Left ventricle myocardium (tissue), 1 donor: ENCODE data around the genes COL2A1, PFKM and RHEBL1.

GRCh38 chr12:47784032-47784891 is 11.2 kb downstream of the SLC48A1 start:
- PRO-cap, result no peak

- PRO-cap, result no peak
Observed at GRCh38 chr12:47824155-47824931, 4.6 kb upstream of the HDAC7 start.

DNA sequence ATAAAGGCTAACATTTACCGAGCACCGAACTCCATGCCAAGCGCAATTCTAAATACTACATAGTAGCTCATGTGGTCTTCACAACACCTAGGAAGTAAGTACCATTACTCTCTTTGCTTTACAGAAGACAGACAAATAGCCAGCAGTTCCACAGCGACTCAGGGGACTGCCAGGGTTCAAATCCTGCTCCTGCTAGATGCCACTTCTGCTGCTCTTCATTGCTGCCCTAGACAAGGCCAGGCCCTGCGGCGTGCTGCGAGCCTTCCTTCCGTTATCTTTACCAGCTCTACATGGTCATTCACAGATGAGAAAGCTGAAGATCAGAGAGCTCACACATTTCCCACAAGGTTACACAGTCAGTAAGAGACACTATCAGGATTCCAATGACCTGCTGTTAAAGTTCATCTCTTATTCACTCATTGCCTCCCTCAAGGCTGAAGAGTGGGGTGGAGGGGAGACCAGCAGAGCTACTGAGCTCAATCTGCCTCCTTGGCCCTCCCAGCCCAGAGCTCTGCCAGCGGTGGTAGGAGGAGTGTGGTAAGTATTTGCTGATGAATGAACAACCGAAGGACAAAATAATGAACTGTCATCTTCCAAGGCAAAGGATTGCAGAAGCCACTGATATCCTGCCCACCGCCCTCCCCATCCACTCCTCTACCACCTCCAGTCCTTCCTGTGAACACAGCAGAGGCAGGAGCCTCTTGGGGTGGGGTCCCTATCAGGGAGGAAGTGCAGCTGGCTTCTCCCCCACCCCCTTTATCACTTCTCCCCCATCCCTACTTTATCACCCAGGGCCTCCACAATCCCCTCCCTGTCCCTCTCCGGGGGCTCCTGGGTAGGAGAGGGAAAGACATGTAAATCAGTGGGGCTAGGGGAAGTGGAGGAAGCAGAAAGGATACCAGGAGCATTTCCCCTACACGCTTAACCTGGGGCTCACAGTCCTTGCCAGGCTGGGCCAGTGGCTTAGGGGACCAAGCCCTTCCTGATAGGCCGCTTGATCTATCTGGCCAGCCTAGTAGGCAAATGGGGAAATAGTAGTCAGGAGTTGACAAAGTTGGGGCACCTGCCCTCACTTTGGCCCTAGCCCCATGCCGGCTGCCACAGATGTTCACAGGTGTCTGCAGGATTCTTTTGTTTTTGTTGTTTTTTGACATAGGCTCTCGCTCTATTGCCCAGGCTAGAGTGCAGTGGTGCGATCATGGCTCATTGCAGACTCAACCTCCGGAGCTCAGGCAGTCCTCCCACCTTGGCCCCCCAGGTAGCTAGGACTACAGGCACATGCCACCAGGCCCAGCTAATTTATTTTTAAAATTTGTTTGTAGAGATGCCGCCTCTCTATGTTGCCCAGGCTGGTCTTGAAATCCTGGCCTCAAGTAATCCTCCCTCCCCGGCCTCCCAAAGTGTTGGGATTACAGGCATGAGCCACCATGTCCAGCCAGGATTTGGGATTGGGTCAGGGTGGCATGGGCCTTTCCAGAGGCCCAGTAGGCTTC is 15.0 kb upstream of the HDAC7 start:
- PRO-cap, result no peak

DNA sequence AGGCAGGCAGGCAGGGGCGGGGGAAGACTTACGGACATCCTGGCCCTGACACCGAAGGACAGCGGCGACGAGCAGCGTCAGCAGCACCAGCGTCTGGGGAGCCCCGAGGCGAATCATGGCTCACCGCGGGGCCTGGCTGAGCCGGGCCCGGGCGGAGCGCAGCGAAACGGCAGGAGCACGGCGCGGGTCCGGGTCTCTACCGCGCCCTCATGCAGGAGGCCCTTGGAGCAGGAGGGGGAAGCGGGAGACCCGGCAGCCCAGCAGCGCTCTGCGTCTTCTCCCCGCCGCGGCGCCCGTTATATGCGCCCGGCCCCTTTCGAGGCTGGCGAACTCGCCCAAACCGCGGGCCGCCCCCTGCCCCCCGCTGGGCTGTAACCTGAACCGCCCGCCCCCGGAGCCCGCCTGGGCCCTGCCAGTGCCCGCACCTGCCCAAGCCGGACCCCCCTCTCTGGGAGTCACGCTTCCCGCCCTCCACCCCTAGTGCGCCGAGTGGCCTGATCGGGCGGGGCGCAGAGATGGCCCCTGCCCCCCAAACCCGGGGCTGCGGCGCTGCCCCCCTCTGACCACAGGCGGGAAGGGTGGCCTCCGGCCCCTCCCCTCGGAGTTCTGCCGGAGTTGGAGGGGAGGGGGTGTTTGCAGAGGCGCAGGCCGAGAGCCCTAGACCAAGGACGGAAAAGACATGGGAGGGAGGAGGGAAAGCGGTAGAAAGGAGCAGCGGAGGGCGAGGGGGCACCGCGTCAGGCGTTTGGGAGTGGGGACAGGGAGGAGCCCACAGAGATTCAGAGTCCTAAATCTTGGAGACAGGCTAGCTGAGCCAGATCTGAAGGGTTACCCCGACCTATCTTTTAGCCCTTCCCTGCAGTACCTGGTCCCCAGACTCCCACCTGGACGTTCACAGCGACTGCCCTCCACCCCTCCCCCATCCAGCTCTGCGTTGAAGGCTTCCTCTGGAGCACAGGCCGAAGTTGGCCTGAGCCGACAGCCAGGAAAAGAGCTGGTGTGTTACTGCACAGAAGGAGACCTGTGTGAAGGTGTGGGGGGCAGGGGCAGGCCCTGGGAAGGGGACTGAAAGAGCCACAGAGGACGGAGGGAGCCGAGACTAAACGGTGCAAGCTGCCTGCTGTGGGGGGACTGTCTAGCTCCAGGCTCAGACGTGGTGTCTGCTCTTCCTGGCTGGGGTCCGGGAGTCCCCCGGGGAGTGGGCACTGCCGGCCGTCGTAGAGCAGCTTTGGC is at the start of gene COL2A1:
COL2A1 (minus strand) TSS at position 272 of the 1,233 bp plus-strand sequence.
- PRO-cap, result no peak

- PRO-cap, result bidirectional peak, plus-strand start at chr12:48119364, minus-strand start at chr12:48119192; bidirectional peak, plus-strand start at chr12:48119819, minus-strand start at chr12:48119634
Observed at GRCh38 chr12:48119060-48120109, at the start of gene PFKM. Gene PFKM (plus strand): TSS chr12:48119364.

DNA sequence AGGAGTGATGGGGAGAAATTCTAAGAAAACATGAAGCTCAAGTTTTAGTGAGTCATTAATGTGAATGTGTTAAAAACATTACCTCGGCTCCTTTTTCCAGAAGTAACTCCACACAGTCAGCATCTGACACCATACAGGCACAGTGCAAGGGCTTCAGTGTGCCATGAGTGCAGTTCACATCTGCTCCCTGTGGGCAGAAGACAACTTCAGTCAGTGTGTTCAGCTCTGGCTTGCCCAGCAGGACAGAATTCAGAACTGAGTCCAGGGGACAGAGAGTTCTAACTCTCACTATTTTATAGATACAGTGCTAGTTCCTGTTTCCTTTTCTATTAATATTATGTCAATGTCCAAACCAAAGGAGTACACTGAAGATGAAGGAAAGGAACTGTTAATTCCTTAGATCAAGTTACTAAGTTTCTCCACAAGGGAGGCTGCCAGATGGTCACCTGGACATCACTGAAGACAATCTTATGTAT is 6.2 kb downstream of the ASB8 start:
- PRO-cap, result no peak

GRCh38 chr12:48201029-48201249 is 2.2 kb downstream of the OR10AD1 start:
- PRO-cap, result no peak

GRCh38 chr12:48414129-48414482 is 58.3 kb upstream of the ANP32D start:
- PRO-cap, result no peak

DNA sequence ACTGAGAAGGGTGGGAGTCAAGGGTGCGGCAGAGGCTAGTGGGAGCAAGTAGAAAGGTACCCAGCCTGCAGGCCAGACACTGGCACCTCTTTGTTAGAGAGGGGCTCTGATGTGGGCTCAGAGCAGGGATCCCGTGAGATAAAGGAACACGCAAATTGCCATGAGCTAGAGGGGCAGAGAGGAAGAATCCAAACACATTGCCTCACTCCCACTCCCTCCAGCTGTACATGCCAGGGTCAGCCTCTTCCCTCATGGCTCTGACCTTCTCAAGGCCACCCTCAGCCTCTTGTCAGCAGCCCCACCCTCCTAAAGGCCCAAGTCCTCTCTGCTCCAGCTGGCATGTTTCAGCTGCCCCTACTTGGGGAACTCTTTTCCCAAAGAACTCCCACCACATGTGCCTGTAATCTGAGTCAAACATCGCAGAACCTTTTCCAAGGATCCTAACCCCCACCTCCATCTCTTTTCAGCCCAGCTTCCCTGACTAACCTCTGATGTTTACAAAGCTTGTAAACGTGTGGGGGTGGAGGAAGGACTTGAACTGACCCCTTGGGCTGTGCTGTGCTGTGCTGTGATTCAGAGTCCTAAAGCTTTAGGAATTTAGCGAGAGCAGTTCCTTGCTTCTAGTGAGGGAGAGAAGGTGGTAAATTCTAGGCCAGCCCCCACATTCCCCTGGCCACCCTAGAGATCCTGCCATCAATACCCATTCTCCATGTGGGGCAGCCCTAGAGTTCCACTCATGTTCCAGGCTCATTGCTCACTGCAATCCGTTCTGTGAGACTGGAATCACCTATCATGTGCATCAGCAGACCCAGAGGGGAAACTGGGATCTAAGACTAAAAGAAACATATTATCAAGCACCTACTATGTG is 7.3 kb upstream of the CACNB3 start:
- PRO-cap, result no peak

DNA sequence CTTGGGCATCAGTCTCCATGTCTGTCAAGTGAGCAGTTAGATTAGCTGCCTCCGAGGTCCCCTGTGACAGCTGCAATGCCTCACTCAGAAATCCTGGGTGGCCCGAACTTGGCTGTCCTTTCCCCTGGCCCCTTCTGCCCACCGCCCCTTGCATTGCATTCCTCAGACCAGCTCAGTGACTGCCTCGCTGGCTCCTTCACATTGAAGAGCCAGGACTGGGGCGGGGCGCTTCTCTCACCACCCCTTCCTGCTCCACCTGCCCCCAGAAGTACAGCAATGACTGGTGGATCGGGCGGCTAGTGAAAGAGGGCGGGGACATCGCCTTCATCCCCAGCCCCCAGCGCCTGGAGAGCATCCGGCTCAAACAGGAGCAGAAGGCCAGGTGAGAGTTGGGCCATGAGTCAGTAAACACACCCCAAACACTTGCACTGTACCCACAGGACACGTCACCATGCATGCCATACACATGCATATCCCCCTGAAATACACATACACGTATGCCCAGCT is 5.7 kb downstream of the CACNB3 start:
- PRO-cap, result no peak

DNA sequence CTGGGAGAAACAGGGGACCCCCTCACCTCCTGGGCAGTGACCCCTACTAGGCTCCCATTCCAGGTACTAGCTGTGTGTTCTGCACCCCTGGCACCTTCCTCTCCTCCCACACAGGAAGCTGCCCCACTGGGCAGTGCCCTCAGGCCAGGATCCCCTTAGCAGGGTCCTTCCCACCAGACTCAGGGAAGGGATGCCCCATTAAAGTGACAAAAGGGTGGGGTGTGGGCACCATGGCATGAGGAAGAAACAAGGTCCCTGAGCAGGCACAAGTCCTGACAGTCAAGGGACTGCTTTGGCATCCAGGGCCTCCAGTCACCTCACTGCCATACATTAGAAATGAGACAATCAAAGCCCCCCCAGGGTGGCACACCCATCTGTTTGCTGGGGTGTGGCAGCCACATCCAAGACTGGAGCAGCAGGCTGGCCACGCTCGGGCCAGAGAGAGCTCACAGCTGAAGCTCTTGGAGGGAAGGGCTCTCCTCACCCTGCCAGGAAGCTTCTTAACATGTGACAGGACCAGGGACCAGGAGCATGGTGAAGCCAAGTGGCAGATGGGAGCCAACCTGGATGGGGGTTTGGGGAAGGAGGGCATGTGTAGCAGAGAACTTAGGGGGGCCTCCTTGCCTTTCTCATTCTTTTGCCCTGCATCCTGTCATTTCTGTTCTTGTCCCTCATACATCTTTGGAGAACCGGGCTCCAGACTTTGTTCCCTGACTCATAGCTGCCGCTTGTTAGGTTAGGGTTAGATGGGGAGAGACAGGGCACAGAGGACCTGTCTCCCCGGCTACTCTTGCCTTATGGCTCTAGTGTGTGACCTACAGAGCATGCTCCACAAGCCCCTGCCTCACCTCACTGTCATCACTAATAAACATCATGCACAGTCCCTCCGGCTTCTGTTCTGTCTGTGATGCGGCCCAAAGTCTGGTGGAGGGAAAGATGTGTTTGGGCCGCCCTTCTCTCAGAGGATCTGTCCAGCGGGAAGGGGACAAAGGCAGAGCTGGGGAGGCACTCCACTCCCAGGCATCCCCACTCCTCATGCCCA is 10.1 kb downstream of the CACNB3 start:
- PRO-cap, result no peak

DNA sequence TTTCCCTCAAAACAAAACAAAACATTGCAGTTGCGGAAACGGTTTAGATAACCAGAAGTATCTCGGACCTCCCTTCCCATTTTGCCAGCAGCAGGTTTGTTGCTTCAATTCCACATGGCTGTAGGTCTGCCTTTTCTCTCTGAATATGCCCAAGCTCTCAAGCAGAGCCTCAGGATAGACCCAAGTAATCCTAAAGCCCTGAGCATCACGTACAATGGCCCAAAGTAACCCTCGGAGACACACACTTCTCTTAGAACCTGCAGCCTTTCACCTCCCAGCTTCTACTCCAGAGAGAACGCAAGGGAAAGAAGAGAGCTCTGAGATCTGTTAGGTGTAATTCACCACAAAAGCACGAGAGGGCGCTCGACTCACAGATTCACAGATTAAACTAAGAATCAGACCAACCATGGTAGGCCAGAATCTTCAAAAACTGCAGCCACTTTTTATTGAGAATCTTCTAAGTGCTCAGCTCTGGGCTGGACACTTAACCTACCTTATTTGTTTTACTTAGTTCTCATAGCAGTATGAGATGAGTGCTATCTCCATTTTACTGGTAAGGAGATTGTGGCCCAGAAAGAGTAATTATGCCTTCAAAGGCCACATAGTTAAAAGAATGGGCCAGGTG is 1.2 kb upstream of the DDX23 start:
- PRO-cap, result no peak

GRCh38 chr12:48856783-48857001 is 4.7 kb upstream of the DDX23 start:
- PRO-cap, result no peak

GRCh38 chr12:48857002-48857803 is 5.2 kb upstream of the DDX23 start:
- PRO-cap, result no peak

DNA sequence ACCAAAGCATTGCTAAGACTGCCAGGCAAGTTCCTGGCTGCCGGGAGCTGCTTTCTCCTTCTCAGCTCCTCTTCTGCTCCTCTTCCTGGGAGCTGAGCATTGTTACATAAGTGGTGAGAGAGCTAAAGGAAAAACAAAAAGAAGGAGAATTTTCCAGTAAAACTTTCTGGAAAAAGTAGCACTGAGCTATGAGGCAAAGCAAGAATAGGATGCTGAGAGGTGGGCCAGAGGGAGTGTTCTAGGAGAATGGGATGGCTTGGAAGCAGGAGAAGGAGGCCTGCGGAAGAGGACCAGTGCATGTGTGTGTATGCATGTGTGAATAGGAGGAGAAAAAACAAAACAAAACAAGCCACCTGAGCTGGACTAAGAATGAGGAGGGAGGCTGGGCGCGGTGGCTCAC is 7.7 kb upstream of the RND1 start:
- PRO-cap, result no peak

DNA sequence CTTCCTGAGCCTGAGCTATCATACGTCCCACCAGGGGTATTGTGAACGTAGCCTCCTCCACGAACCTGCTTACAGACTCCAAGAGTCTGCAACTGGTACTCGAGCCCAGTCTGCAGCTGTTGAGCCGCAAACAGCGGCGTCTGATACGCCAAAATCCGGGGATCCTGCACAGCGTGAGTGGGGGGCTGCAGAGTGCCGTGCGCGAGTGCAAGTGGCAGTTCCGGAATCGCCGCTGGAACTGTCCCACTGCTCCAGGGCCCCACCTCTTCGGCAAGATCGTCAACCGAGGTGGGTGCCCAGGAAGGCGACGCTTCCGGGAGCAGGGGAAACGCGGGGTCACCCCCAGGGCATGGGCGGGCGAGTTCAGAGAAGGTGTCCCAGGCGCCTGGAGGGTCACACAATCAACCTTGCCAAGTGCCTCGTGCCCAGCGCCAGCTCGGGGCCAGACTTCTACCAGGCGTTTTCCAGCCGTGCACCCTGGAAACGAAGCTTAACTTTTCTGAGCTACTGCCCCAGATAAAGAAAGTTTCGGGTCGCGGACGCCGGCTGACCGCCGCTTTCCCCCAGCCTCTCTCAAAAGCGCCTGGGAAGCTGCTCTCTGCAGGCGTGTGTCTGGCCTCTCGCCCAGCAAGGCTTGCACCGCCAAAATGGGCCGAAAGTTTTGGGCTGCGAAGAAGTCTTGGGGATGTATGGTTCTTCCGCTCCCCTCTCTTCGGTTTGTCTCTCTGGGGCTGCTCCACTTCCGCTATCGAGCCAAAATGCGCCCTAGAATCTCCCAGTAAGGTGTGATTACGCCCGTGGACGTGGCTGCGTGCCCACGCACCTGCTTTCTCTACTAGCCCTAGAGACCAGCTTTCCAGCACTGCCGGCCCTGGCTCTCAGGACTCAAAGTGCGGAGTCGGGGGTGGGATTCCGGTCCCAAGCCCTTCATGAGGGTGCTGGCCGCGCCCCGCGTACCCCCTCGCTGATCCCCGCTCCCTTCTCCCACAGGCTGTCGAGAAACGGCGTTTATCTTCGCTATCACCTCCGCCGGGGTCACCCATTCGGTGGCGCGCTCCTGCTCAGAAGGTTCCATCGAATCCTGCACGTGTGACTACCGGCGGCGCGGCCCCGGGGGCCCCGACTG is 1.7 kb downstream of the WNT1 start:
- PRO-cap, result no peak

GRCh38 chr12:48996582-48997730 is 2.2 kb downstream of the DDN start:
- PRO-cap, result unidirectional peak, plus-strand start at chr12:48996939

GRCh38 chr12:49030840-49031852 is 12.6 kb upstream of the PRKAG1 start:
- PRO-cap, result no peak

DNA sequence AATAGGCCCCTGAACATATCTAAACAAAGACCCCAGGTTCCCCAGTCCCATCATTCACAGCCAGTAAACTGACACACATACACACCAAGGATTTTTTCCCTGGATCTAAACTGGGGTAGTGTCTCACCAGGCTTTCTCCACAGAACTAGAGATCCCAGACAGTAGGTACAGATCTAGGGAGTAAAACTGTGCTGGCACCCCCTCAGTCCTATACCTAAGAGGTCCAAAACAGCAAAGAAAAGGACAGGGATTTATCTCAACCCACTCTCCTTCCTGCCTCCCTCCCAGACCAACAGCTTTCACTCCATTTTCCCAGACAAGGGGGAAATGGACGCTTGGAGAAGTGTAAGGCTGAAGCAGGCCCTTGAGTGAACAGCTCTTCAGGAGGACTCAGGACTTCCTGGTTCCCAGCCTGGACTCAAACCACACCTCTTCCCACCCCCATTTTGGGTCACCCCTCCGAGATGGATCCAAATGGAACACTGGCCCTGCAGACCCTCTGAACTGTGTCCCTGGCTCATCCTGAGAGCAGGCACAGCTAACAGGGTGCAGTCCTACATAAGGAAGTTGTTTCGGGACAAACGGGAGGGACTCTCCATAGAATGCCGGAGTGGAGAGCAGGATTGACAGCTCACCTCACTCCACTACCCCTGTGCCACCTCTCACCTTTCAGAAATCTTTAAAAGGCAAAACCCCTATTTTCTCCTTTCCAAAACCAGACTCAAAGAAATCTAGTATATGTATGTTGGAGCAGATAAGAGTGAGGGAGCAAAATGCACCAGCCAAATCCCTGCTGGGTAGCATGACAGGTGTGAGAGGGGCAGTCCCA is 2.7 kb downstream of the KMT2D start:
- PRO-cap, result no peak

- PRO-cap, result bidirectional peak, plus-strand start at chr12:49070174, minus-strand start at chr12:49069913
Observed at GRCh38 chr12:49069425-49070559, at the start of gene RHEBL1. Gene RHEBL1 (minus strand): TSS chr12:49069979.